Renal cortical epithelial cell (primary cell): Measurements from ENCODE around the gene DEPDC5.

DNA sequence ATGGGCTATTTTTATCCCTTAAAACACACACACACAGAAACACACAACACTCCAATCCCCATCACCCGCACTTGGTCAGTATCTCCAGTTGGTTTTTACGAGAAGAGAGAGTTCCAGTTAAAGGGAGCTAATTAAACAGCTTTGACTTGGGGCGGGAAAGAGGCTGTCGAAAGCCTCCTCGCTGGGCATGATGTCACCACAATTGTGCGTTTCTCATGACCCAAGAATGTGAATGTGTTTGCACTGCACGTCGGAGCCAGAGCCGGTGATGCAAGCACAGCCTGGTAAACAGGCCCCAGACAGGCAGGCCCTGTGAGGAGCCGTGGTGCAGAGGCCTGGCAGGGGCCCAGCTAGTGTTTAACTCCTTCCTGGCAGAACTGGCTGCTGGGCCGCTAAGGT lies 25.6 kb upstream of the SMTN start:
- RRBS, result no CpG with 5 or more reads among the region's 11 CpGs

- RRBS, result no CpG with 5 or more reads among the region's 25 CpGs
These were observed 10.0 kb downstream of the SMTN start for GRCh38 chr22:31090902-31091660.

- RRBS, result no CpG with 5 or more reads among the region's 12 CpGs
These were observed 7.9 kb downstream of the SELENOM start for GRCh38 chr22:31099317-31099979.

DNA sequence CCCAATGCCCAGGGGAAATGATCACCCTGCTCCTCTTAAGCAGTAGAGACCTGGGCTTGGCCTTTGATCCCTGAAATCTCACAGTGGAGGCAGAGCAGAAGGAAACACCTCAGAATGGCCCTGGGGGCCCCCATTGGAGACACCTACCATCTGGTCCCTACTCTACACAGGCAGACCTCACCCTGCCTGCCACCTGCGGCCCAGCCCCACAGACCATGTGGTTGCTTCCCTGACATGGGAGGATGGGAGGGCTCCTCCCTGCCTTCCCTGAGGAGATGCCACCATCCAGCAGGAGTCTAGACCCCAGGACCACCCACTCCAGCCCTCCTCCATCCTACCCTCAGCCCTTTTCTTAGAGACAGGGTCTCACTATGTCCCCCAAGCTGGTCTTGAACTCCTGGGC lies 1.1 kb downstream of the SELENOM start:
- RRBS, result no CpG with 5 or more reads among the region's 1 CpG

DNA sequence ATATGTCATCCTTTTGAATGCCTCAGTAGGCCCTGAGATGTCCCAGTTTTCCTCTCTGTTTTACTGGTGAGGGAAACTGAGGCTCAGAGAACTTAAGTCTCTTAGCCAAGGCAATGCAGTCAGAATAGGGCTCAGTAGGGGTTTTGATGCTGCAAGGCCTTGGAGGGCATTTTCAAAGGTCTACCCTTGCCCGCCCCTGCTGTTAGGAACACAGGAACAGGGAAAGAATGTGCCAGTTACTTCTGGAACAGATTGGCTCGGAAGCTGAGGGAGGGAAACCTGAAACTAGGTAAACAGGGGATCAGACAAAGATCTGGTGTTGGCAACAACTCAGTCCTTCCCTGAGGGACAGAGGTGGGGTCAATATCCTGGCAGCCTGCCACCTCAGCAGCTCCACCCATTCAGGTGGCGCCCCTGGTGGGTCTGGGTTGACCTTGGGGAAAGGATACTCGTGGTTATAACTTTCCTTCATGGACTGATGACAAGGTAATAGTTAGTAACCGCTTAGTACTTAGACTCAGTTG lies 8.6 kb downstream of the PLA2G3 start:
- RRBS, result no CpG with 5 or more reads among the region's 5 CpGs

- RRBS, result no CpG with 5 or more reads among the region's 5 CpGs
These were observed 478 bp upstream of the PLA2G3 start for GRCh38 chr22:31140793-31141178.

DNA sequence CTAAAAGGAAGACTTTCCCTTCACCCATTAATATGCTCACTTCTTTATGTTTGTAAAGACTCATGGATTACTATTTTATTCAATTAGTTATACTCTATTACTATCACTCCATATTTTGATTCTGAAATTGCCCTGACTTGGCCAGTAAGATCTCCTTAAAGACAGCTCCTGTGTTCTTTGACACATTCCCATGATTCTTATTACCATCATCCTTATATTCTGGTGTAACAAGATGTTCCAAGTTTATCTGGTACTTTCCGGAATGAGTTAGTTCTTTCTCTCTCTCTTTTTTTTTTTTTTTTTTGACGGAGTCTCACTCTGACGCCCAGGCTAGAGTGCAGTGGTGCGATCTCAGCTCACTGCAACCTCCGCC lies 570 bp upstream of the RNF185 start:
- RRBS, result no CpG with 5 or more reads among the region's 5 CpGs

GRCh38 chr22:31229431-31230221 lies 17.5 kb downstream of the LIMK2 start:
- RRBS, result no CpG with 5 or more reads among the region's 4 CpGs

DNA sequence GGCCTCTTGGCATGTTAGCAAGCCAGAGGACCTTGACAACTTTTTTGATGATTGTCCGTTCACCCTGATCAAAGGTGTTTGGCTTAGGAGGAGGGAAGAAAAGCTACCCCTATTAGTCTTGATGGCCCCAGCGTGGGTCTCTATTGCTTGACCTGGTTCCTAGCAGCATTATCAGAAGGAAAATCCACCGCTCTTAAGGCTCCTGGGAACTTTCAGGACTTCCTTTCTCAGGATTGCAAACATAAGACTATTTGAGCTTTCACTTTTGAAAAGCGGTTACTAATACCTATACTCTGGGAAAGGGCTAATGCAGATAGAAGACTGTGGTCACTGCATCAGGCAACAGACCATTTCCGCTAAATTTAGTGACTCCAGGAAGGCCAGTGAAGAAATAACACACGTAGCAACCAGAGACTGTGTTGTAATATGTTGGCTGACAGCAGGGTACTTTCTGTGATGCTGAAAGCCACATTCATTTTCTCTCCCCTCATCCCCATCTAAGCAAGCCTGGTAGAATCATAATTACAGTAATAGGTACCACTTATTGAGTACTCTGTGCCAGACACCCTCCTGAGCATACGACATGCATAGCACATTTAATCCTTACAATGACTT lies 18.4 kb downstream of the LIMK2 start:
- RRBS, result no CpG with 5 or more reads among the region's 7 CpGs

DNA sequence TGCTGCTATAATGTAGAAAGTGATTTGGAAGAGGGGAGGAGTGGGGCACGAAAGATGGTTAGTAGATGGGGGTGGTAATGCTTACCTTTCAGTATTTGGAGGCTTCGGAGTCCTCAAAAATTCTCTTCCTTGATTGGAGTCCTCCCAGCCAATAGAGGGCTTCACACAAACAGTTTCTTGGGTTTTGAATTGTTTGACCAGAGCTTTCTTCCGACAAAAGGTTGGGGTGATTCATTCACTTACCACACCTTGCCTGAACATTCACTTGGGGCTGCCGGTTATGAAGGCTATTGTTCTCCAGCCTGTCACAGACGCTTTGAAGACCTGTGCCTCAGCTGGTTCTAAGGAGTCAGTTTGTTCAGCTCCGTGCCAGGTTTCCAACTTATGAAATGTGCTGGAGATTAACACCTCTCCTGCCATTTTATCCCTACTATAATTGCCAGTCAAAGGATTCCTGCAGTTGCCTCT lies 31.2 kb downstream of the LIMK2 start:
- RRBS, result no CpG with 5 or more reads among the region's 6 CpGs

DNA sequence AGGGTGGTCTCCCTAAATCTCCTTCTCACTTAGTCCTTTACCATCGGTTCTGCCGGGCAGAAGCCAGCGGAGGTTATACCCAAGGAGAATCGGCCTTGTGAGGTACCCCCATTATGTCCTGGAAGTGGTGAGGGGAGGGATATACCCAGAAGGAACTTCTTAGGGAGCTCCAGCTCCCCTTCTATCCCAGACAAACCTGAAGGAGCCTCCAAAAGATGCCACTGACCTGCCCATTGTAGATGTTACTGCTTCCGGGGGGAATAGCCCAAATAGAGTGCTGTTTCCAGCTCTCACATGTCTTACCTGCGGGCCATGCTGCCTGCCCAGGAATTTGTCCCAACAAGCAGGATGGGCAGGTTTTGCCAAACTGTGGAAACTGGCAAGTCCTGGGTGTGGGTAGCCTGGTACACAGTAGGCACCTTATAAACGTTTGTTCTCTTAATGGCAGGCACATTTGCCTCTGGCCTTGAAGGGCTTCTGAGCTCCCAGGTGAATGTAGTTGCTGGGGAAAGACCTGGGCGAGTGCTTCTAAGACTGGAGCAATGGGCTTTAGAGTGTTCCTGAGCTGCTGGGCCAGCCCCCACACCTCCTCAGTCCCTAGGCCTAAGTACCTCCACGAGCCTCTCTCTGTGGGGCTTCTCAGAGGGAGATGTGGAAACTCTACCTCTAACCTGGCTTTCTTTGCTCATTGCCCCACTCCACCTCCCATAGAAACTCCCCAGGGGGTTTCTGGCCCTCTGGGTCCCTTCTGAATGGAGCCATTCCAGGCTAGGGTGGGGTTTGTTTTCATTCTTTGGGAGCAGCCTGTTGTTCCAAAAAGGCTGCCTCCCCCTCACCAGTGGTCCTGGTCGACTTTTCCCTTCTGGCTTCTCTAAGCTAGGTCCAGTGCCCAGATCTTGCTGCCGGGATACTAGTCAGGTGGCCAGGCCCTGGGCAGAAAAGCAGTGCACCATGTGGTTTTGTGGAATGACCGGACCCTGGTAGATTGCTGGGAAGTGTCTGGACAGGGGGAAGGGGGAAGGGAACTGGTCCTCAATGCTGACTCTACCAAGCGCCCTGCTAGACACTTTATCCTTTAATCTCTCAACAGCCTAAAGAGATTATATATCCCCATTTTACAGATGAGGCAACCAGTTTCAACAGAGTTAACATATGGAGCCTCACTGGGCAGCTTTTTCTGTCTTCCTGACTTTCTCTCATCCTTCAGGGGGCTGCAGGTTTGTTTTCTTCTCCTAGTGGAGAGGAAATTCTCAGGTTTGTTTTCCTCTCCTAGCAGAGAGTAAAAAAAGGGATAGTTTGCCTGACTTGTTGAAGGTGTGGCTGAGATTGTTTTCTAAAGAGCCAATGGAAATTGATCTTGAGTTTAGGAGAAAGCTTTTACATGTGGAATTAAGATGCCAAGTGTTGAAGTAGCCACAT lies 37.2 kb downstream of the LIMK2 start:
- RRBS, result 34% methylated on average over 2 of the region's 13 CpGs

- RRBS, result no CpG with 5 or more reads among the region's 9 CpGs
These were observed 19.5 kb downstream of the PATZ1 start for GRCh38 chr22:31326530-31327212.

GRCh38 chr22:31341517-31342025 lies 4.6 kb downstream of the PATZ1 start:
- RRBS, result no CpG with 5 or more reads among the region's 11 CpGs

GRCh38 chr22:31345318-31346171 lies 601 bp downstream of the PATZ1 start:
- RRBS, result 1% methylated on average over 62 of the region's 110 CpGs

DNA sequence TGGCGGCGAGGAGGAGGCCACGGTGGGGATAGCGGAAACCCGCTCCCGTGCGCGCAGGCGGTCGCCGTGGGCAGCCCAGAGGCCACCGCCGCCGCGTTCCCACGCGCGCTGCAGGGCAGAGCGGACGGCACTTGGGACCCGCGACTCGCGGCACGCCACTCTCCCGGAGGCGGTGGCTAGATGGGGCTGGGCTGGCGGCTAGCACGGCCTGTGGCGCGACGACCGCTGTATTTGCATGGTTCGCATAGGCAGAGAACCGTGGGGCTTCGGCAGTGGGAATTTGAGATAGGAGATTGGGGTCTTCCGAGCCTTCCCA lies 354 bp upstream of the EIF4ENIF1 start:
- RRBS, result no CpG with 5 or more reads among the region's 37 CpGs

DNA sequence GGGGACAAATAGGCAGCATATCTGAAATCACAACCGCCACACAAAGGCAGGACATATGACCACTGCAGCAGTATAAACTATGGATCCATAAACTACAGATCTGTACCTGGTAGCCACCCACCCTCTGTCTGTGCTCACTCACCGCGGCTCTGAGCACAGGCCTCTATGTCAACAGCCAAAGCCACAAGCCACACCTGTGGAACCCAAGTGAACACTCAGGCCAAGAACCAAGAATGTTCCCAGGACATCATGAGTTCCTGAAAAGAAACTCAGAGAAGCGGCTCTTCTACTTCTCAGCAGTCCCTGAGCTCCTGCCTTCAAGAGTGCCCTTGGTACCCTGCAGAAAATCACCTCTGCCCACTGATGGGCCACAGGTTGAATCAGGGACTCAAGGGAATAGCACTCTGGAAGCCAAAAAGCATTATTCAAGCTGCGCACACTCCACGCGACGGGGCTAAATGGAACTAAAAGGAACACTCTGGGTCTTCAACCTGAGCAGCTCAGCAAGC lies 22.3 kb downstream of the PISD start:
- RRBS, result no CpG with 5 or more reads among the region's 8 CpGs

DNA sequence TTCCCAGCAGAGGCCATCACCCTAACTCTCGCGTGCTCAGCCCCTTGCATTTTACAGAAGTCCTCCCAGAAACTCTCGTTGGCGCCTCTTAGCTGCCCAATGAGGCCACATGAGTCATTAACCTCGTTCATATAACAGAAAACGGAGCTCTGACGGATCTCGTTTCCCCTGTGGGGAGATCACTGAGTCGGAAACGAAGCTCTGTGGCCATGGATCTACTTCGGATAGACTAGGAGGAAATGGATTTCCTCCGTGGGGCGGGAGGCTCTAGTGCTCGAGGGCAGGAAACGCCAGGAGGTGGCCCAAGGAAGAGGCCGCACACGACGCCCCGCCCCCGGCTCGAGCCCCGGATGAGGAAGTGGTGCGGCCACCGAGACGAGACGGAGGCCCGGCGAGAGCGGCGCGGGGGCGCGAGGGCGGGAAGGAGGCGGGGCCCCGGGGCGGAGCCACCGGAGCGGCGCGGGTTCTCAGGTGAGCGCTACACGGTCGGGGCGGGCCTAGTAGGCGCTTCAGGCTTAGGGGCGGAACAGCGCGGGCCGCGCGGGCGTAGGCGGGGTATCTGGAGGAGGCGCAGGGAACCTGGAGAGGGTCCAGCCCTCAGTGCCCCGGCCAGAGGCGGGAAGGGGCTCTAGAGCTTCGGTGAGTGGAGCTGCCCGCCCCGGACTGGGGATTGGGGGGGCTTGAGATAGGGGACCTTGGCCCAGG lies at the start of gene DEPDC5:
Gene DEPDC5 (plus strand): TSS at position 494 of the 705 bp plus-strand sequence.
- RRBS, result 2% methylated on average over 18 of the region's 60 CpGs

DNA sequence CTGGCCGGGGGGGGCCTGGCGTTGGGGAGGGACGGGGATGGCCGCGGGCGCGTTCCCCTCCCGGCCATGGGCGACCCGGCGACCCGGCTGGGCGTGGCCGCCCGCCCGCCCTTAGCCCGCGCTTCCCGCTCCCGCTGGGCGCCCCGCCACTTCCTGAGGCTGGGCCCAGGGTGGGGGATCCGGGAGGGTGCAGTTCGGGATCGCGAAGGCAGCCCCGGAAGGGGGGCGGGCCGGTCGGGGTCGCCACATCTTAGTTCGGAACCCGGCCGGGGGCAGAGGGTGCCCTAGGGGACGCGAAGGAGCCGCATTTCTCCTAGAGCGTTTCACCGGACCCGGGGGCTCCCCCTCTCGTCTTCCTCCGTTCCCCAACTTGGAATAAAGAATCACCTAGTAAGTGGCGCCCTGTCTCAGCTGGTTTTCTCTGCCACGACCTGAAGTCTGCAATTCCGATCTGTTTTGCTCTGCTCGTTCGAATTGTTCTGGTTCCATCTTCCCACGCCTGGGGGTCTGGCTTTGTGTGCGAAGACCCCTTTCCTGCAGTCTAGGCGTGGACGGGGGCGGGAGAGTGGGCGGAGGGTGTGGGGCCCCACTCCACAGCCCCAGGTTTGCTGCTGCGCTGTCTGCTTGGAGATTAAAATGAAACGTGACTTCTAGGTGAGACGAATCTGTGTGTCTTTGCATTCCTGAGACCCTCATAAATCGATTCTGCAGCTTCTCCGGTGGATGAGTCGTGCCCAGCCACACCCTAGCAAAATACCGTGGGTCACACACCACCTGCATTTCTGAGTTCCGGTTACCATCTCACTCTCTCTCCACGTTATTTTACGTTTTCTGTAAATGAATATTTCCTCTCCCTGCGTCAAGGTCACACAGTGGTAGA lies 751 bp downstream of the YWHAH start:
- RRBS, result 2% methylated on average over 25 of the region's 64 CpGs

- RRBS, result no CpG with 5 or more reads among the region's 6 CpGs
These were observed 10.2 kb downstream of the YWHAH start for GRCh38 chr22:31954462-31954969.

DNA sequence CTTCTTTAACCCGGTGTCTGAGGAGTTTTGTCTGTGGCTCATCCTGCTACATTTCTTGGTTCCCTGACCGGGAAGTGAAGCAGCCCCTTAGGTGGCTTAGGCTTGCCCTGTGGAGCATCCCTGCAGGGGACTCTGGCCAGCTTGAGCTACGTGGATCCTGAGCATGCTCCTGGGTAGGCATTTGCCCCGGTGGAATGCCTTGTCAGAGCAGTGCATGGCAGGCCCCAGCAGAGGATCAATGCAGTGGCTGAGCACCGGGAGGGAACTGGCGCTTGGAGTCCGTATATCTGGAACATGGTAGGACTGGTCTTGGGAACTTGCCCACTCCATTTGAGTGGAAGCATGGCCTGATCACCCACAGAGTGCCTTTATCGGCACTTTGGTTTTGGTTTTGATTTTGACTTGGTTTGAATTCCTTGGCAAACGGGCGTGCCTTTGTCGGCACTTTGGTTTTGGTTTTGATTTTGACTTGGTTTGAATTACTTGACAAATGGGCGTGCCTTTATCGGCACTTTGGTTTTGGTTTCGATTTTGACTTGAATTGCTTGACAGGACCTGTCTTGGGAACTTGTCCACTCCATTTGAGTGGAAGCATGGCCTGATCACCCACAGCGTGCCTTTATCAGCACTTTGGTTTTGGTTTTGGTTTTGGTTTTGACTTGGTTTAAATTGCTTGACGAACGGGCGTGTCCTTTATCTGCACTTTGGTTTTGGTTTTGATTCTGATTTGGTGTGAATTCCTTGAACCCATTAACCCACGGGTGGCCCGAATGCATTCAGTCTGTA lies 21.3 kb downstream of the C22orf42 start:
- RRBS, result no CpG with 5 or more reads among the region's 20 CpGs